Epithelial cell of alveolus of lung (primary cell): ENCODE measurements around a stretch of chr14.

DNA sequence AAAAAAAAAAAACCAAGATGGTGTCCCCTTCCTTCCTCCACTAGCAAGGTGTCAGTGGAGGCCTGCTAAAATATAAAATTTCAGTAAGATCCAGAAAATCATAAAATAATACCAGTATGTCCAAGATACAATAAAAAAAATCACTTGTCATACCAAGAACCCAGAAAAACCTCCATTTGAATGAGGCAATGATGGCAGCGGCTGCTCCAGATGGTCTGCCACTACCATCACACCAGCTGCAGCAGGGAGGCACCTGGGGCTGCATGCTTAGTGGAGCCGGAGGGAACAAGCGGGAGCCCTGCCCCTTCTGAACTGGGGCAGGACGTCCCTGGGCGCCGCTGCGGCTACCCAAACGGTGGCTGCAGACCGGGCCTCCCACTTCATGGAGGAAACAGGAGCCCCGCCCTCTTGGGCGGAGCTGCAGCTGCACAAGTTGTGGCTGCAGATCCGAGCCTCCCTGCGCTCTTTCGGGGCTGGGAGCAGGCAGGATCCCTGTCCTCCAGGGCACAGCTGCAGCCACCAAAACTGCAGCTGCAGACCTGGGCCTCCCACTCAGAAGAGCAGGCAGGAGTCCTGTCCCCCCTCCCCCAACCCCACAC is 36.0 kb upstream of the OR5AU1 start:
- RAMPAGE, long total RNA = no peak
- RRBS = 3% methylated on average over 7 of the region's 14 CpGs

DNA sequence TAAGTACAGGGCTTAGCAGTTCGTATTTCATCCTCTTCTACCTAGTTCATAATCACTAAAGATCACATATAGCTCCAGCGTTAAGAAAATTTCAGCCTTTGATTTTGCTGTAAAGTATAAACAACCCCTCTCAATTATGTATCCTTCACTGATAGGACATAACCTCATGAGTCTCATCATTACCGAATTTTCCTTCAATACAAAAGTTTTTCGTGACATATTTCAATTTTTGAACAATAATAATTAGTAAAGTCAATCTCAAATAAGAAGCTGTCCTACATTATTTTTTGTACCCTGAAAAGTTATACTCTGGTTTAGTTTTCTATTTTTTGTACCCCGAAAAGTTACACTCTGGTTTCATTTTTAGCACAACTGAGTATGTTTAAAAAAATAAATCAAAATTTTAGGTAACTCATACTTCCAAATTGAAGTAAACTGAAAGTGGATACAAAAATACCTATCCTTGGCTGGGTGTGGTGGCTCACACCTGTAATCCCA is 22.0 kb downstream of the HNRNPC start:
- RAMPAGE, long total RNA = no peak
- RRBS = no CpG with 5 or more reads among the region's 5 CpGs

- RAMPAGE, long total RNA = no peak
- RRBS = no CpG with 5 or more reads among the region's 15 CpGs
Observed at GRCh38 chr14:21427666-21428387, 28.1 kb downstream of the CHD8 start.

DNA sequence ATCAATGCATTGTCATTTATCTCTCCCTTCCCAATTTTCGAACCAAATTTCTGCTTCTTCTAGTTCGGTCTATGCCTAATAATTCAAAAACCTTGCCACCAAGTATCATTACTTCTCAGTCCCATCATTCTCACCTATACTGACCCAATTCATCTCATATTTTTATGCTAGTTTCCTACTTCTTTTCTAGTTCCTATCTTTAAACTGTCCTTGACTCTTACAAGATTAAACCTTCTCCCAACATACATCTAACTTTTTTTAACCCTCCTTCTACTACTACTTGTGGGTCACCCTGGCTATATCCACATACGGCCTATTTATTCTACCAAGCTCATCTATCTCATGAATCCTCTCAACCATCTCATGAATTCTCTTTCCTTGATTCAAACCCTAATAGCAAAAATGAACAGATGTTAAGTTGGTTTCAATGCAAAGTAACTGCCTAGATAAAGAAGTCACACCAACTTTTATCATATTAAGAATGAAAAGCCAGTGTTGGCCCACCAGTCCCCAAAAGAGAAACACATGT is 21.3 kb downstream of the CHD8 start:
- RAMPAGE, long total RNA = no peak
- RRBS = no CpG with 5 or more reads among the region's 3 CpGs

- RAMPAGE, long total RNA = no peak
- RRBS = no CpG with 5 or more reads among the region's 1 CpG
Observed at GRCh38 chr14:21501120-21501526, 10.0 kb downstream of the METTL3 start.

DNA sequence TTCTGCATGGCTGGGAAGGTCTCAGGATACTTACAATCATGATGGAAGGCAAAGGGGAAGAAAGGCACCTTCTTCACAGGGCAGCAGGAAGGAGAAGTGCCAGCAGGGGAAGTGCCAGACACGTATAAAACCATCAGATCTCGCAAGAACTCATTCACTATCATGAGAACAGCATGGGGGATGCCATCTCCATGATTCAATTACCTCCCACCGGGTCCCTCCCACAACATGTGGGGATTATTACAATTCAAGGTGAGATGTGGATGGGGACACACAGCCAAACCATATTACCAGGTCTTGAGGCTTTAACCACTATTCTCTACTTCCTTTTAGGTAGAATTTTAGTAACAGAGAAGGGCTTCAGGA is 40.7 kb upstream of the OR4E1 start:
- RAMPAGE, long total RNA = no peak
- RRBS = no CpG with 5 or more reads among the region's 3 CpGs

GRCh38 chr14:21902642-21902919 is 229.0 kb upstream of the OR4E1 start:
- RAMPAGE, long total RNA = no peak
- RRBS = no CpG with 5 or more reads among the region's 2 CpGs

DNA sequence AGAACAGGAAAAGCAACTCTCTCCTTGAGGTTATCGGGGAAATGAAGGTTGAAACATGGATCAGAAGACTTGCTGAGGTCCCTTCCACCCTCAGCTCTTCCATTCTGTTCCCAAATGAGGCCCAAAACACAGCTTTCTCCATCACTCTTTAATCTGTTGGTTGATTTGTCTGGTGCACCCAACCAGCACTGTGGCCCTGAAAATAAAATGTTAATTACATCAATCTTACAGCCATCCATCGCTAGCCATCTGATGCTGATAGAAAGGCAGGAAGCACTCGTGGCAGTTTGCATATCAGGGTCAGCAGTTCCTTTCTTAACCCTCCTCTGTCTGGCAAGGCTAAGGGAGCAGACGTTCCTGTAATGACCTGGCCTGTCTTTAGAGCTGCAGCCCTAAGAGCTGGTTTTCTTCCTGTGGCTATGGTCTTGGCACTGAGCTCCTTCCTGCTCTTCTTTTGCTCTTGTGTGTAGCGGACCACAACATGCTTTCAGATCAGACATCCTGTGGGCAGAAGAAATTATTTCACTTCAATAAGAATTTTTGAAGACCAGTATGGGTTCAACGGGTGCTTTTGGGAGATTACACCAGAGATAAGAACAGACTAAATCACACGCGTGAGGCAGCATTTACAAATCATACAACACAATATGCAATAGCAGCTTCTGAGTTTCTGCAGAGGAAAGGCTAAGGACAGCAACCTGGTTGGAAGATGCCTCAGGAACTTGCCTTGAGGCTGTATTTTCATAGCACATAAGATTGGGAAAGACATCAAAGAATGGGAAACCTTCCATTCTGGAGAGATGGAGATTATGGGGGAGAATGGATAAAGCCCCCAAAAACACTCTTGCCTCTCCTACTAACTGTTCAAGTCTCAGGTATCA is 170.3 kb downstream of the DAD1 start:
- RAMPAGE, long total RNA = no peak
- RRBS = no CpG with 5 or more reads among the region's 8 CpGs

- RAMPAGE, long total RNA = no peak
- RRBS = no CpG with 5 or more reads among the region's 11 CpGs
Observed at GRCh38 chr14:22448293-22449309, 140.4 kb downstream of the DAD1 start.

- RAMPAGE, long total RNA = no peak
- RRBS = no CpG with 5 or more reads among the region's 3 CpGs
Observed at GRCh38 chr14:22479789-22480417, 109.1 kb downstream of the DAD1 start.

DNA sequence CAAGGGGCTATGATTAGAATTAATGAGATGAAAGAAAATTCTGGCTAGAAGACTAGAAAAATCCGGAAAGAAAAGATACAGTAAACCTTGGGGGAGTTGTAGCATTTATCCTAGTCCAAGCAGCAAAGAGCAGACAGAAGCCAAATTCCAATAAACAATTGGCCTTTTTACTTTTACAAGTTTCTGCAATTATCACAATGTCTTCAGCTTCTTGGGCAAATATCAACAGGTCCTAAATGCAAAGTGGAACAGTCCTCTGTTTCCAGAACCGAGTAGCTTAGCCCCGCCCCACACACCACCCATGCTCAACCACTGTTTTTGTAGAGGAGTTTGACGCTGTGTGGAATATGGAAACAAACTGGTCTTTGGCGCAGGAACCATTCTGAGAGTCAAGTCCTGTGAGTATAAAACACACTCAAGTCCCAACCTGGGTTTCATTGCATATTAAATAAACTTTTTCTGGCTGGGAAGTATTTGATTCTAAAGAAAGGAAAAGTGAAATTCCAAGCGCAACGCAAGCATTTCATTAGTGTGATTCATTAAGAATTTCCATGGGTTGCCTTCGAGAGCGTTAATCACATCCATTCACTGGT is 96.4 kb downstream of the DAD1 start:
- RAMPAGE, long total RNA = no peak
- RRBS = no CpG with 5 or more reads among the region's 9 CpGs

GRCh38 chr14:22501477-22501770 is 87.6 kb downstream of the DAD1 start:
- RAMPAGE, long total RNA = no peak
- RRBS = no CpG with 5 or more reads among the region's 4 CpGs

GRCh38 chr14:22505514-22506567 is 83.2 kb downstream of the DAD1 start:
- RAMPAGE, long total RNA = no peak
- RRBS = no CpG with 5 or more reads among the region's 11 CpGs

DNA sequence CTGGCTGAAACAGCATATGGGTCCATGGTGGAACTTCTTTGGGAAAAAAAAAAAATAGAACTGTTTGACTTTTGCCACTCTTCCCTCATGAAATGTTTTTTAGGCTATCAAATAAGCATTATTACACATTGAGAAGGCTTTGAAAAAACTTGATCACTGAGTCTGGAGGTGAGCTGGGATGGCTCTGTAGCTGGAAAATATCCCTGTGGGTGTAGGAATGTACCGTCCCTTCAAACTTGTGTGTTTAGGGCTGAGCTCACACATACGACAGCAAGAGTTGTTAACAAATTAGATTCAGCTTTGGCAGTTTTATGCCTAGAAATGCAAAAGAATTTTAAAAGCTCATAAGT is 78.6 kb downstream of the DAD1 start:
- RAMPAGE, long total RNA = no peak
- RRBS = no CpG with 5 or more reads among the region's 2 CpGs

DNA sequence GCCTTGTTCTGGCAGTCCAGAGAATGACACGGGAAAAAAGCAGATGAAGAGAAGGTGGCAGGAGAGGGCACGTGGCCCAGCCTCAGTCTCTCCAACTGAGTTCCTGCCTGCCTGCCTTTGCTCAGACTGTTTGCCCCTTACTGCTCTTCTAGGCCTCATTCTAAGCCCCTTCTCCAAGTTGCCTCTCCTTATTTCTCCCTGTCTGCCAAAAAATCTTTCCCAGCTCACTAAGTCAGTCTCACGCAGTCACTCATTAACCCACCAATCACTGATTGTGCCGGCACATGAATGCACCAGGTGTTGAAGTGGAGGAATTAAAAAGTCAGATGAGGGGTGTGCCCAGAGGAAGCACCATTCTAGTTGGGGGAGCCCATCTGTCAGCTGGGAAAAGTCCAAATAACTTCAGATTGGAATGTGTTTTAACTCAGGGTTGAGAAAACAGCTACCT is 41.1 kb downstream of the DAD1 start:
- RAMPAGE, long total RNA = no peak
- RRBS = no CpG with 5 or more reads among the region's 4 CpGs

DNA sequence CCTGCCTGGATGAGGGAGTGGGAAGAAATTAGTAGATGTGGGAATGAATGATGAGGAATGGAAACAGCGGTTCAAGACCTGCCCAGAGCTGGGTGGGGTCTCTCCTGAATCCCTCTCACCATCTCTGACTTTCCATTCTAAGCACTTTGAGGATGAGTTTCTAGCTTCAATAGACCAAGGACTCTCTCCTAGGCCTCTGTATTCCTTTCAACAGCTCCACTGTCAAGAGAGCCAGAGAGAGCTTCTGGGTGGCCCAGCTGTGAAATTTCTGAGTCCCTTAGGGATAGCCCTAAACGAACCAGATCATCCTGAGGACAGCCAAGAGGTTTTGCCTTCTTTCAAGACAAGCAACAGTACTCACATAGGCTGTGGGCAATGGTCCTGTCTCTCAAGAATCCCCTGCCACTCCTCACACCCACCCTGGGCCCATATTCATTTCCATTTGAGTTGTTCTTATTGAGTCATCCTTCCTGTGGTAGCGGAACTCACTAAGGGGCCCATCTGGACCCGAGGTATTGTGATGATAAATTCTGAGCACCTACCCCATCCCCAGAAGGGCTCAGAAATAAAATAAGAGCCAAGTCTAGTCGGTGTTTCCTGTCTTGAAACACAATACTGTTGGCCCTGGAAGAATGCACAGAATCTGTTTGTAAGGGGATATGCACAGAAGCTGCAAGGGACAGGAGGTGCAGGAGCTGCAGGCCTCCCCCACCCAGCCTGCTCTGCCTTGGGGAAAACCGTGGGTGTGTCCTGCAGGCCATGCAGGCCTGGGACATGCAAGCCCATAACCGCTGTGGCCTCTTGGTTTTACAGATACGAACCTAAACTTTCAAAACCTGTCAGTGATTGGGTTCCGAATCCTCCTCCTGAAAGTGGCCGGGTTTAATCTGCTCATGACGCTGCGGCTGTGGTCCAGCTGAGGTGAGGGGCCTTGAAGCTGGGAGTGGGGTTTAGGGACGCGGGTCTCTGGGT is 39.0 kb downstream of the DAD1 start:
- RAMPAGE, long total RNA = no peak
- RRBS = no CpG with 5 or more reads among the region's 14 CpGs

DNA sequence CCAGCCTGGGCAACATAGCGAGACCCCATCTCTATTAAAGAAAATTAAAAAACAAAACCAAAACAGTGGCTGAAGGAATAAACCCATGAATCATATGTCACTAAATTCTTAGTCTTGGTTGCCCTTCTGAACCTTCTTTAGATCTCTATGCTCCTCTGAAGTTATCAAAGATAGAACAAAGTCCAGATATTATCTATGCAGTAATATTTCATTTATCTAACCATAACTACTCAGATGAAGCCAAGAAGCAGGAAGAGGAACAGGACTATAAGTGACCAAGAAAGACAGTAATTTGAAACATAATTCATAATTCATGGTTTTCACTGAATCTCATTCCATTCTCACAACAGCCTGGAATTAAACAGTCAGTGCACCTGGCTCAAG is 6.6 kb downstream of the SLC7A7 start:
- RAMPAGE, long total RNA = no peak
- RRBS = no CpG with 5 or more reads among the region's 1 CpG

DNA sequence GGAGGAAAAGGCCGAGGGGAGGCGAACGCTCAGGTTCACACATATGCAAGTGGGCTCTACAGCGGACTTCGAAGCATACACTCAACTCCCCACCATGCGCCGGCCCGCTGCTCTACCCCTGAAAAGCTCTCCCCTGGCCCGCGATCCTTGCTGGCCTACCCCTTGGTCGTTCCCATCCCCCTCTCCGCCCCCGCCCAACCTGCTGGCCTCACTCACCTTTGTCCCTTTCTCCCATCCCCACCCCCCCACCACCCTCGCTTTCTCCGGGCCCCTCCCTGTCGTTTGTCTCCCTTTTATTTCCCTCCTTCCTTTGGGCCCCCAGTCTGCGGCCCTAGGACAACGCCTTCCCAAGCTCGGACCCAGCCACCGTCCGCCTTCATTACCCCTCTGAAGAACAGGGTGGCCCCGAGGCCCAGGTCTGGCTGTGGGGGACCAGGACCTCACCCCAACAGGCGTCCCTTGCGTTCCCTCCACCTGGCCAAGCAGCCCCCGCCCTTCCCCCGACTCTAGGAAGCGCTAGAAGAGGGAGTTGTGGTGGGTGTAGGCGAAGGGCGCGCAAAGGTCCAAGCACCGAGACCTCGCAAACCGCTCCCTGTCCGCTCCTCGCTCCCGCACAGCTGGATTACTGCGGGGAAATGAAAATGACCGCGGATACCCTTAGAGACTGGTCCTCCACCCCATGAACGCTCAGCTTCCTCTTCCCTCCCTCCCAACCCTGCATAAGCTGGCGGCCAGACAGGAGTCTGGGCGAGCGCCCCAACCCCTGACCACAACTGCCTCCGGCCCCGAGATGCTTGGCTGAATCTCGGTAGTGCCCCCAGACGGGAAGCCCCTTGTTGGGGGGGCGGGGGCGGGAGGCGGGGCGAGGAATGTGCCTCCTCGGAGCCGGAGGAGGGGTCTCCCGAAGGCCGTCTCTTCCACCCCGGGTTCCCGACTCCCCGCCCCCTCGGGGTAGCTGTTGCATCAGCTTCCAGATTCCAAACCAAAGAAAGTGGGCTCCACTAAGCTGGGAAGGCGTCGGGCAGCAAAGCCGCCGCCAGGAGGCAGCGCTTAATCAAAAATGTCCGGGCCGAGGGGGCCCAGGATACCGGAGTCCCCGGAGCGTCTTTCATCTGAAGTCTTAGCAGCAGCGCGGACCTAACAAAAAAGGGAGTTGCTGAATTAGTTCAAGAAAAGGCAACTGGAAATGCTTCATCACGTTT is 7.1 kb upstream of the SLC7A7 start:
- RAMPAGE, long total RNA = no peak
- RRBS = no CpG with 5 or more reads among the region's 72 CpGs

- RAMPAGE, long total RNA = no peak
- RRBS = no CpG with 5 or more reads among the region's 2 CpGs
Observed at GRCh38 chr14:22840995-22841360, 4.6 kb downstream of the MMP14 start.

DNA sequence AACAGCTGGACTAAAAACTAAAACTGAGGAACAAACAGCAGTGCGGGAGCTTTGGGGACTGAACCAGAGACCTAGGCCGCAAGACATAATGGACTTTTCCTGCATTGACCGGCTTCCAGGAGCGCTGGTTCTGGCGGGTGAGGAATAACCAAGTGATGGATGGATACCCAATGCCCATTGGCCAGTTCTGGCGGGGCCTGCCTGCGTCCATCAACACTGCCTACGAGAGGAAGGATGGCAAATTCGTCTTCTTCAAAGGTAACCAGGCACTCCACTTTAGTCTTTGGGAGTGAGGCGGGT is 7.8 kb downstream of the MMP14 start:
- RAMPAGE, long total RNA = no peak
- RRBS = no CpG with 5 or more reads among the region's 10 CpGs